Islet of Langerhans (tissue), 1 donor: ENCODE measurements around a stretch of chr2.

GRCh38 chr2:237546384-237546935 lies 19.9 kb upstream of the PRLH start:
- RRBS, result no CpG with 5 or more reads among the region's 8 CpGs

DNA sequence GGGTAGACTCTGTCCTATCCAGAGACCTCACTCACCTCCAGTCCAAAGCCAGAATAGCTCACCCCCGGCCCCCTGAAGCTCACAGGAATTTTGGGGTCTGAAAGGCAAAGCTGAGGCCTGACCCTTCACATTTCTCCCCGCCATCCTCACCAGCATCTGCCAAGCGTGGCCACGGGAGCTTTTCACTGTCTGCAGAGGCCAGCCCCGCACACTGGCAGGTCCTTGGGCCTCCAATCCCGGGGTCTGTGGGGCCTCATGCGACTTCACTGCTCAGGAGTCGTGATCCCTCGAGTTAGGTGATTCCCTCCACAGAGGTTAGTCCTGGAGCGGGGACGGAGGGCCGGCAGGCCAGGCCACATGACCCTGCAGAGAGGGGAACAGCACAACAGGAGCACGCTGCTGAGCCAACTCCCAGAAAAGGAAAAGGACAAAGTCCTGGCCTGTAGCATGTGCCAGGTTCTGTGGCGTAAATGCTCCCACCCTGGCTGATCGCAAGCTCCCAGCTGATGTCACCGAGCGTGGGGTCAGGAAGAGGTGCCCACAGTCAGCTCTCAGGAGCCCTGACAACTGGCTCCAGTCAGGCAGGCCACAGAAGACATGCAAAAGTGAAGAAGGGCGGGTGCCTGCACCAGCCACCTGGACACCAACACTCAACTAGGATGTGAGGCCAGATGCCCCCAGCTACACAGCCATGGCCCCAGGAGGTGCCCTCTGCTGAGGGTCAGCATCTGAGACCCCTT lies 15.3 kb upstream of the PRLH start:
- RRBS, result 93% methylated on average over 2 of the region's 18 CpGs

- RRBS, result no CpG with 5 or more reads among the region's 6 CpGs
Observed at GRCh38 chr2:237588003-237588548, 2.5 kb downstream of the RAB17 start.

DNA sequence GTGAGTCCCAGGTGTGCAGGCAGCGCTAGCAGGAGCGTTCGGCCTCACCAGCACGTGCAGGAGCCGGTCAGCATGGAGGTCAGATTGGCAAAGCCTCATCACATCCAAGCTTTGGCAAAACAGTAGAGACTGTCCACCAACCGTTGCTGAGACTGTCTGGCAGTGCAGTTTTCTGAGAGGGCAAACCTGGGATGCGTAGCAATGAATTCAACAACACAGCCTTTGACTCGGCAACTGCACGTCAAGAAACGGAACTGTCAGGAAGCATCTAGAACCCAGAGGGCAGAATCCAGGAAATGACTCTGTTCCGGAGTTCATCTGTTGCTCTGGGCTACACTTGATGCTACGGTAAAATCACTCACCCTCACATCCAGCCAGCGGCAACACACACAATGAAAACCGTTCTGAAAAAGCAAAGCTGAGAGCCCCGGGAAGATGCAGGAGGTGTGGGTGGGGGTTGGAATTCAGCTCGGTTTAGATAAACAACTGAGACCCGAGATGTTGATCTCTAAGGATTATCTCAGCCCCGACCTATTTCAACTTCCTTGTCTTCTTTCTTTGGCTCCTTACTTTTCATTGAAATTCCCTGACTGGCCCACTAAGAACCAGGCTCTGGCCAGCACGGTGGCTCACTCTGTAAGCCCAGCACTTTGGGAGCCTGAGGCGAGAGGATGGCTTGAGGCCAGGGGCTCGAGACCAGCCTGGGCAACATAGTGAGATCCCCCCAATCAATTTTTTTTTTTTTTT lies 13.2 kb upstream of the RAB17 start:
- RRBS, result no CpG with 5 or more reads among the region's 21 CpGs

- RRBS, result no CpG with 5 or more reads among the region's 5 CpGs
Observed at GRCh38 chr2:237616489-237617070, 10.8 kb upstream of the LRRFIP1 start.

- RRBS, result no CpG with 5 or more reads among the region's 11 CpGs
Observed at GRCh38 chr2:237633194-237633725, 5.9 kb downstream of the LRRFIP1 start.

GRCh38 chr2:237656744-237657126 lies 29.3 kb downstream of the LRRFIP1 start:
- RRBS, result no CpG with 5 or more reads among the region's 2 CpGs

- RRBS, result no CpG with 5 or more reads among the region's 18 CpGs
Observed at GRCh38 chr2:237664126-237664644, 36.8 kb downstream of the LRRFIP1 start.

DNA sequence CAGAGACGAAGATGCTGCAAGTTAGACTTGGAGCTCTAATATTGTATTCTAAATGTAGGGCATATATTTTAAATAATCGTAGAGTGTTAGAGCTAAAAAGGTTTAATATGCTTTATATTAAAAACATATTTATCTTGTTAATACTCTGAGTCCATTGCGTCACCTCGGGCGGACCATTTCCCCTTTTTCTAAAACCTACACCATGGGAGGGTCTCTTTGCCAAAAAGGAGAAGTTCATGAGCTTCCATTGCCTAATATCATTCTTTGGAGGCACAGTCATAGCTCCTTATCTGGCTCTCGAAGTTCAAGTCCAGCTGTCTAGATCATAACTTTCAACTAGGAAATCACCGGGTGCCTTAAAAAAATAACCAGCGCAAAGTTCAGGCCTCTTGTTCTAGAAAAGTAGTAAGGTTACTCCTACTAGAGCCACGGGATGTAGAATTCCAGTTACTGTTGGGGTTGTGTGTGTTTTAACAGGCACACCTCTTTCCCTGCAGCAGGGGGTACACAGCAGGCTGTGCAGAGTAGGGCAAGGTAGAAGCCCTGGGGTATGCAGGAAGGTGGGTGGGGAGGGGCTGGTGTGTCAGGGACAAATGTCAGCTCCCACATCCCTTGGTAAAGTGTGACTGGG lies 50.6 kb downstream of the LRRFIP1 start:
- RRBS, result no CpG with 5 or more reads among the region's 9 CpGs

GRCh38 chr2:237685235-237685588 lies 57.8 kb downstream of the LRRFIP1 start:
- RRBS, result no CpG with 5 or more reads among the region's 2 CpGs

- RRBS, result no CpG with 5 or more reads among the region's 15 CpGs
Observed at GRCh38 chr2:237702131-237702943, 75.0 kb downstream of the LRRFIP1 start.

GRCh38 chr2:237711211-237712005 lies 84.0 kb downstream of the LRRFIP1 start:
- RRBS, result no CpG with 5 or more reads among the region's 35 CpGs

GRCh38 chr2:237763834-237764333 lies 34.7 kb upstream of the RBM44 start:
- RRBS, result no CpG with 5 or more reads among the region's 10 CpGs

DNA sequence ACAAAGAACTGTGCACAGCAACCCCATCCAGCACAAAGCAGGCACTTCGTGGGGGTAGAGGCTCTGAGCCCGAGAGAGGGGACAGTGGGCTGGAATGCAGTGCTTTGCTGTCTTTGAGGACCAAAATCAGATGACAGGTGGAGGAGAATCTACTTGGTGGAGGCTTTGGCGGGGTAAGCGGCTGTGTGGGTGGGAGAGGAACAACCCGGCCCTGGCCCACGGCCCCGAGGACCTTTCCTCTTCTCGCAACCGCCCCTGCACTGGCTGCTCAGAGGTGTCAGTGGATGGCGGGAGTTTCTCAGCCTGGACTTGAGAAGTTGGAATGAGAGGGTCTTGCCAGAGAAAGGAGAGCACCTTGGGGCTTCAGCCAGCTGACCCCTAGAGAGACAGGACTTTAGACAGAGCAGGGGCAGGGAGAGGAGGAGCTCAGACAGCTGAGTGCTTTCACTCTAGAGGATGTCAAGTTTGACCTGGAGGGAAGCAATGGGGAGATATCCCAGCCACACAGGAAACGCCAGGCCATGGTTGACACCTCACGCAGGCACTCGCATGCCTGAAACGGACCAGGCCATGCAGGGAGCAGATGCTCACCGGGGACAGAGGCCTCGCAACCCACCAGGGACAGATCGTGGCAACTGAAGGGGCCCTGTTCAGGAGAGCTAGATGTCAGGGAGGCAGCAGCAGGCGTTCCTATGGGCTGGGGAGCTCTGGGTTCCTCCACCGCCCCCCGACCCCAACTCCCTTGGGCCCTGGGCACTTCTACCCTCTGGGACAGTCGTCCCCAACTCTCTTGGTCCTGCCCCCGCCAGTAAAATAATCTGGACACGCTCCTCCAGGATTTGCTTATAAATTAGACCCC lies 11.7 kb downstream of the RAMP1 start:
- RRBS, result no CpG with 5 or more reads among the region's 23 CpGs

- RRBS, result no CpG with 5 or more reads among the region's 11 CpGs
Observed at GRCh38 chr2:237873291-237873817, 13.9 kb downstream of the RAMP1 start.

GRCh38 chr2:237885520-237885846 lies 26.1 kb downstream of the RAMP1 start:
- RRBS, result no CpG with 5 or more reads among the region's 10 CpGs

DNA sequence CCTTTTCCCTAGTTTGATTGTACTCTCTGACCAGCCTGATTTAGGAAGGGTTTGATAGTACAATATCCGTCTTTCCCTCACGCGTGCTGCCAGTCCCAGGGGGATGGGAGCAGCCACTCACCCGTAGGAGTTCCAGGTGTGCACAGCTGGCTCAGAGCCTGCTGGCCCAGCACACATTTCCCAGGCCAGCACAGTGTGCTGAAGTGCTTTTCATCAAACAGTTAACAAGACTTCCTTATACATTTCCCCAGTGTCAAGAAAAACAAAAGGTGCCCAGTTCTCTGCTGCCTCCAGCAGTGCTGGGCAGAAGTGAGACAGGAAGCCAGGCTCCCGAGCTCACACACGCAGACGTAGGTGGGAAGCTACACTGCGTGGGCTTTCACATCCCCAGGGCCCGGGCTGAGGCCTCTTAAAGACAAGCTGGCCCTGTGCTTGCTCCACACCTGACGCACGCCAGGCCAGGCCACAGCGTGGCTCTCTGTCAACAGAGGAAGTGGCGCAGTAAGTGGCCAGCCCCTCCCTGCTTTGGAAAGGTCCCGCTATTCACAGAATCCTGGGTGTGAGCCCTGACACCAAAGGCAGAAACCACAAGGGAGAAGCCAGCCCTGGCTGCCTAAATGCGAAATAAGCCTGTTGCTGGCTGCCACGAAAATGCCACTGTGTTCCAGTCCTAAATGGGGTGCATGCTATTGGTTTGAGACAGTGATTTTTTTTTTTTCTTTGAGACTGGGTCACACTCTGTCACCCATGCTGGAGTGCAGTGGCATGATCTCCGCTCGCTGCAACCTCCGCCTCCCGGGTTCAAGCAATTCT lies 39.1 kb downstream of the RAMP1 start:
- RRBS, result no CpG with 5 or more reads among the region's 20 CpGs

- RRBS, result no CpG with 5 or more reads among the region's 10 CpGs
Observed at GRCh38 chr2:237899343-237899798, 39.9 kb downstream of the RAMP1 start.

DNA sequence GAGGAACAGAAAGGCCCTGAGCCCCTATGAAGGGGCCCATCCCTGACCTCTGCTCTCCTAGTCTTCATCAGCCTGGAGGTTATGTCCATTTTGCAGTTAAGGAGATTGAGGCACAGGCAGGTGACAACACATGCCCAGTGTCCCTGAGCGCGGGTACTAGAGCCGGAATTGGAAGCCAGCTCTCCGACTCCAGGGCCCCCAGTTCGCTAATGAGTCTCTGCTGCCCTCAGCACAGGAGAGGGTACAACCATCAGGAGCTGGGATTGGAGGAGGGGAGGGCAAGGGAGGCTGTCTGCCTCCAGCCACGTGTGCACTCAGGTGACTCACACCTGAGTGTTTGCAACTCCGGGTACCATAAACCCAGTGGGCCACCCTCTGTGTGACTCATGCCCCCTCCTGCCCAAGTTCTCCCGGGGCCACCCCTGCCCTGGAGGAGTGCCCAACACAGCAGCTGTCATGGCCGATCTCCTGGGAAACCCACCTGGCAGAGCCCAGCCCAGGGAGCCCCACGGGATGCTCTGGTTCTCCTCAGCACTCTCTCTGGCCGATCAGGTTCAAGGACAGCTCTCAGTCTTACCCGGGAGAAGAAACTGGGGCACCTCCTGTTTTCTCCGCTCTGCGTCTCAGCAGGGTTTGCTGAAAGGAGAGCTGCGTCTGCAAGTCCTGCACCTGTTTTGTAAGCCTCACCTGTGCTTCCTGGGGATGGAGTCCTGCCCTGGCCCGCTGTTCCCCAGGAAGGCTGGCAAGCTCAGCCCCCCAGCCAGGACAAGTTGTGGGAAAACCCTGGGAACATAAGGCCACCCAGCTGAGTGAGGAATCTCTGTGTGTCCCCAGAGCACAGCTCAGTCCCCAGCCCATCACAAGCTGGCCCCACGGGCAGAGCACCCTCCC lies 44.1 kb upstream of the UBE2F start:
- RRBS, result 32% methylated on average over 2 of the region's 17 CpGs

GRCh38 chr2:238141861-238142306 lies 3.4 kb downstream of the KLHL30 start:
- RRBS, result 59% methylated on average over 3 of the region's 8 CpGs